Thyroid gland (tissue), 7 donors: ENCODE results near the gene PIAS4.

GRCh38 chr19:3367064-3367954 lies 926 bp downstream of the NFIC start:
- PRO-cap, 2 experiments = peak in 2 of 2 experiments; most common plus-strand start chr19:3367363 (in 2); most common minus-strand start chr19:3367201 (in 2)
- RAMPAGE, long total RNA, 5 experiments = no peak in any of the 5 experiments

DNA sequence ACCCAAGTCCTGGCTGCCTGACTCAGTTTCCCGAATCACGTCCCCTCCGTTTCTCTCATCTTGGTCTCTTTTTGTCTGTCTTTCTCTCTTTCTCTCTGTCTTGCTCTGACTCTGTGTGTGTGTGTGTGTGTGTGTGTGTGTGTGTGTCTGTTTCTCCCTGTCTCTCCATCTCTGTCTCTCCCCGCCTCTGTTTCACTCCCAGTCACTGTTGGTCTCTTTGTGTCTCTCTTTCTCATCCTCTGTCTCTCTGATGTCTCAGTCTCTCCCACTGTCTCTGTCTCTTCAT lies 2.4 kb downstream of the NFIC start:
- PRO-cap, 2 experiments = no peak in any of the 2 experiments
- RAMPAGE, long total RNA, 5 experiments = no peak in any of the 5 experiments

GRCh38 chr19:3375208-3376002 lies 9.0 kb downstream of the NFIC start:
- PRO-cap, 2 experiments = peak in 1 of 2 experiments; most common plus-strand start chr19:3375640 (in 1); most common minus-strand start chr19:3375416 (in 1)
- RAMPAGE, long total RNA, 5 experiments = no peak in any of the 5 experiments

- PRO-cap, 2 experiments = peak in 2 of 2 experiments; most common plus-strand start chr19:3388121 (in 1)
- RAMPAGE, long total RNA, 5 experiments = no peak in any of the 5 experiments
Observed at GRCh38 chr19:3387650-3388255, 21.4 kb downstream of the NFIC start.

DNA sequence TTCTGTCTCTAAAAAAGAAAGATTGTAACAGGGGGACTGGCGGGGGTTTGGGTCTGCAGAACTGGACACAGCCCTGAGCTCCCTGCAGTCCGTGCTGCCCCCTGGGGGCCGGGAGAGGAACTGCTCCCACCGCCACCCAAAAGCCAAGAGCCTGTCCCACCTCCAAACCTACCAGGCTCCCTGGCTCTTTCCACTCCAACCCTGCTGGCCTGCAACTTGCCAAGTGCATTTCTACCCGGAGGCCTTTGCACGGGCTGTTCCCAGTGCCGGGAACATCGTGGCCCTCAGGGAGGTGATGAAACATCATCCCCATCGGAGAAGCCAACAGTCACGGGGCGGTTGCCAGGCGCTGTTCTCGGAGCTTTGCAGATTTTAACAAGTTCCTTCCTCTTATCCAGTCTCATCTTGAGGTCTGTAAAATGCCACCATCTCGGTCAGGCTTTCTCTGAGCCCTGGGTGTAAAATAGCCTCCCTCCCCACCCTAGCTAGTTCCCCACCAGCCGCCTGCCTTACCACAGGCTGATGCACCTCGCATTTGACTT lies 50.7 kb downstream of the SMIM24 start:
- PRO-cap, 2 experiments = peak in 1 of 2 experiments; most common plus-strand start position 403 of the sequence (in 1)
- RAMPAGE, long total RNA, 5 experiments = no peak in any of the 5 experiments

DNA sequence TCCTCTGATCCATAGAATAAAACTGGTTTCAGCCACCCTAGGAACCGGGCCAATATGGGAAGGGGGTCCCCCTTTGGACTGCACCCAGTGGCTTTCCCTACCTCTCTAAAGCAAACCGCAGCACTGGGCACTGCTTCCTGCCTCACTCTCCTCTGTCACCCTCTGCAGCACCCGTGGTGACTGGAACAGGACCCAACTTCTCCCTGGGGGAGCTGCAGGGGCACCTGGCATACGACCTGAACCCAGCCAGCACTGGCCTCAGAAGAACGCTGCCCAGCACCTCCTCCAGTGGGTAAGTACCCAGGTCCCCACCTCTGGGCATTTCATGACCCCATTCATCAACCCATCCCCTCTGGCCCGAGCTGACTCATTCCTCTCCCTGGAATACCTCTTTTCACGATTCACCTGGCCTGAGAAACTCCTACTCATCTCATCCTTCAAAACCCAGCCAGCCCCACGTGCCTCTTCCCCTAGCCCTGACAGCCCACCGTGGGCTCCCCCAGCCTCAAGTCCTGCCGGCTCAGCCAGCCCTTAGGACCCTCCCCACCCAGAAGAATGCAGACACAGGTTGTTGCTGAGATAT lies 46.1 kb downstream of the SMIM24 start:
- PRO-cap, 2 experiments = no peak in any of the 2 experiments
- RAMPAGE, long total RNA, 5 experiments = no peak in any of the 5 experiments

- PRO-cap, 2 experiments = no peak in any of the 2 experiments
- RAMPAGE, long total RNA, 5 experiments = start-site peak on the plus strand in 1 of 5 experiments, at chr19:3468569-3468713 at its widest, 22 reads per replicate
Observed at GRCh38 chr19:3468459-3469383, 11.6 kb downstream of the SMIM24 start.

DNA sequence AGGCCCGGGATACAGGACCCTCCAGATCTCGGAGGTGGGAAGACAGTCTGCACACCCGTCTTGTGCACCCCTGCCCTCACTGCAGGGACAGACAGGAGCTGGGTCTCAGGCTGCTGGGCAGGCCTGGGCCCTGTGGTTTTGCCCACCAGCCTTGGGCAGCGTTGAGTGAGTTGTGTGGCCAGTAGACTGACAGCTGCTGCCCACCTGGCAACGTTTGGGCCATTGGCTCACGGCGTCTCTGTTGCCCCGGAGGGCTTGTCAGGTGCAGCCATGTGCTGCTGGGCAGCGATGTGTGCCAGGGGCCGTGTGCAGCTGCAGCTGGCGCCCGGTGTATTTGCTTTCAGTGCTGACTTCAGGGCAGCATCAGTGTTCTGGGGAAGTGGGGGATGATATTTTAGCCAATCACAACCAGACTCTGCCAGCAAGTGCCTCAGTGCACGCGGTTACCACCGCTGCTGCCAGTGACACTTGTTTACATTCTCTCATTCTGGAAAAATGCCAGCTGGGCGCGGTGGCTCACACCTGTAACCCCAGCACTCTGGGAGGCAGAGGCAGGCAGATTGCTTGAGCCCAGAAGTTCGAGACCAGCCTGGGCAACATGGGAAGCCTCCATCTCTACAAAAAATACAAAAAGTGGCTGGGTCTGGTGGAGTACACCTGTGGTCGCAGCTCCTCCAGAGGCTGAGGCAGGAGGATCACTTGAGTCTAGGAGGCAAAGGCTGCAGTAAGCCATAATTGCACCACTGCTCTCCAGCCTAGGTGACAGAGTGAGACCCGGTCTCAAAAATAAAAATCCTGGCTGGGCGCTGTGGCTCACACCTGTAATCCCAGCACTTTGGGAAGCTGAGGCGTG lies 10.7 kb downstream of the FZR1 start:
- PRO-cap, 2 experiments = no peak in any of the 2 experiments
- RAMPAGE, long total RNA, 5 experiments = no peak in any of the 5 experiments

GRCh38 chr19:3577840-3578338 lies 5.1 kb downstream of the HMG20B start:
- PRO-cap, 2 experiments = no peak in any of the 2 experiments
- RAMPAGE, long total RNA, 5 experiments = no peak in any of the 5 experiments

GRCh38 chr19:3608085-3609115 lies 1.7 kb upstream of the TBXA2R start:
- PRO-cap, 2 experiments = peak in 1 of 2 experiments; most common minus-strand start chr19:3608710 (in 1)
- RAMPAGE, long total RNA, 5 experiments = no peak in any of the 5 experiments

- PRO-cap, 2 experiments = no peak in any of the 2 experiments
- RAMPAGE, long total RNA, 5 experiments = no peak in any of the 5 experiments
Observed at GRCh38 chr19:3644006-3644575, 17.5 kb upstream of the CACTIN start.

DNA sequence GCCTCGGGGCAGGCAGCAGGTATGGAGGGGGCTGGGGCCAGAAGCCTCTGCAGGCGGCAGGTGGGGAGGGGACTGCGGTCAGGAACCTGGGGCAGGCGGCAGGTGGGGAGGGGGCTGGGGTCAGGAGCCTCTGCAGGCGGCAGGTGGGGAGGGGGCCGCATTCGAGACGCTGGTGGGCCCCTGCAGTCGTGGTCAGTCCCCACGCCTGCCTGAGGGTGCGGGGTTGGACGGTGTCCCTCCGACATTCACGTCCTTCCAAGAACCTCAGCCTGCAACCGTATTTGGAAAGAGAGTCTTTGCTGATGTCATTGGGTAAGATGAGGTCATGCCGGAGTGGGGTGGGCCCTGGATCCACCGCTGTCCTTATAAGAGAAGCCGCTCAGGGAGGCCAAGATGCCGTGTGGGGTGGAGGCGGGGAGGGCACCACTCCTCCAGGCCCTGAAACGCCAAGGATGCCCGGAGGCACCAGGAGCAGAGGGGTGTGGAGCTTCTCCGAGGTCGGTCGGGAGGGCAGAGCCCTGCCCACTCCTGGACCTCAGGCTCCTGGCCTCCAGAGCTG lies 30.2 kb downstream of the PIP5K1C start:
- PRO-cap, 2 experiments = peak in 2 of 2 experiments; most common plus-strand start position 396 of the sequence (in 2); most common minus-strand start position 247 of the sequence (in 1)
- RAMPAGE, long total RNA, 5 experiments = no peak in any of the 5 experiments

DNA sequence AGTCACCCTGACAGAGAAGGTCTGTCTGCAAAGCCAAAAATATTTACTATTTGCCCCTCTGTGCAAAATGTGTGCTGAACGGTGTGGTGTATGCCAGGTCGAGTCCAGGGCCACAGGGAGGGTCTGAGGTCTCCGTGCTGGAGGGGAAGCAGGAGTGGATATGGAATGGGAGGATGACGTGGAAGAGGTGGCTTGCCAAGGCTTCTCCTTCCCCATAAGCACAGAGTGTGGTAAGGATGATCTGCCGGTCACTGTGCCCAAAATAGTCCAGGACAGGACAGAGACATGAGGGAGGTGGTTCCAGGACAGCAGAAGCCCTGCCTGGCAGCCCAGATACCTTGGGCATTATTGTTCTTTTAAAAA lies 10.1 kb downstream of the NMRK2 start:
- PRO-cap, 2 experiments = no peak in any of the 2 experiments
- RAMPAGE, long total RNA, 5 experiments = no peak in any of the 5 experiments

DNA sequence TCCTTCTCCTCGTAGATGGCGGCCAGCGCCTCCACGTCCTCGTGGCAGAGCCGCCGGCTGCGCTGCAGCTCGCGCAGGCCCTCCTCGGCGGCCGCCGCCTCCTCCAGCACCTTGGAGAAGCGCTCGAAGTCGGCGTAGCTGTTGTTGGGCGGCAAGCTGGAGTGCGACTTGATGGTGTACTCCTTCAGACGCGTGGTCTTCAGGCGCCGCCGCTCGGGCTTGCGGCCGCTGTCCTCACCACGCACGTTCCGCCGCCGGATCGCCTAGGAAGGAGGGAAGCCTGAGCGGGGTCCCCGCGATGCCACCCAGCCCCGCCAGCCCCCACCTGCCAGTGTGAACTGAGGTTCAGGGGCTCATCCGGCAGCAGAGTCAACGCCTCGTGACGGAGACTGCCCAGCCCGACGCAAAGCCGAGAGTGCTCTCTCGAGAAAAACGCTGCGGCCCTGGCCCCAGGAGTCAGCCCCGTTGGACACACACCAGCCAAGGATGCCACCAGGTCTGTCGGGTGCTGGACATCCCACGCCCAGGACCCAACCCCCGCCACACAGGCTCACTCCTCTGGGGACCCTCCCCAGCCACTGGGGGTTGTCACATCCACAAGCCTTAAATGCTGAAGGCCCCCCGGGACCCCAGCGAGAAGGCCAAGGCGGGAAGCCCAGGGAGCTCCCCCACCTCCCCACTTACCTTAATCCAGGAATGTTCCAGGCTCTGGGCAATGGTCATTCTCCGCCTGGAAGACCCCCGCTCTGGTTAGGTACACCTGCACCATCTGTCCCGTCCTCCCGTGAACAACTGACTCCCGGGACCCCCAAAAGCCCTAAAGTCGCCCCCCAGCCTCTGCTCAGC lies 11.3 kb downstream of the DAPK3 start:
- PRO-cap, 2 experiments = no peak in any of the 2 experiments
- RAMPAGE, long total RNA, 5 experiments = no peak in any of the 5 experiments

DNA sequence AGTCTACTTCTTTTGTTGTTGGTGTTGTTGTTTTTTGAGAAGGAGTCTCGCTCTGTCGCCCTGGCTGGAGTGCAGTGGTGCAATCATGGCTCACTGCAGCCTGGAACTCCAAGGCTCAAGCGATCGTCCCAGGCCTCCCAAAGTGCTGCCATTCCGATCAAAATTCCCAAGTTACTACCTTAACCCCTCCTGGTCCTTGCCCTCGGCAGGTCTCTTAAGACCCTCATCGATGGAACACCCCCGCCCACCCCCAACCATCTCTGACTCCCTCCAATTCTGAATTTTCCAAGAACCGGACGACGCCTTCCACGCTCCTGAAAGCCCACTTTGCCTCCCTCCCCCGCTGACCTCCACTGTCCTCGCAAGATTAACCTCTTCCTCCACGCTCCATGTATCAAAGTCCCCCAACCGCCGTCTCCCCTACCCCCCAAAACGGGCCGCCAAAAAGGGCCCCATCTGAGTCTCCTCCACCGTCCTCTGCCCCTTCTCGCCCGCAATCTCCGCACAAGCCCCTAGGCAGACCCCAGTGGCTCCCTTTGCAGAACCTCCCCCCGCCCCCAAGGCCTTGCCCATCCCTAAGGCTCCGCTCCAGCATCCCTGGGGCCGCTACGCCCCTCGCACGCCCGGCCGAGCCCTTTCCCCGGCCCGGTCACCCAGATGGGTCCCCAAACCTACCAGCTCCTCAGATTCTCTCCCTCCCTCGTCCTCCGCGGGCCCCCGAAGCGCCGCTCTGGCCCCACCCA lies 482 bp downstream of the DAPK3 start:
- PRO-cap, 2 experiments = no peak in any of the 2 experiments
- RAMPAGE, long total RNA, 5 experiments = no peak in any of the 5 experiments

GRCh38 chr19:3979172-3980237 lies 5.8 kb downstream of the EEF2 start:
- PRO-cap, 2 experiments = no peak in any of the 2 experiments
- RAMPAGE, long total RNA, 5 experiments = start-site peak on the minus strand in 1 of 5 experiments, at chr19:3979881-3979916 at its widest, 96 reads per replicate

DNA sequence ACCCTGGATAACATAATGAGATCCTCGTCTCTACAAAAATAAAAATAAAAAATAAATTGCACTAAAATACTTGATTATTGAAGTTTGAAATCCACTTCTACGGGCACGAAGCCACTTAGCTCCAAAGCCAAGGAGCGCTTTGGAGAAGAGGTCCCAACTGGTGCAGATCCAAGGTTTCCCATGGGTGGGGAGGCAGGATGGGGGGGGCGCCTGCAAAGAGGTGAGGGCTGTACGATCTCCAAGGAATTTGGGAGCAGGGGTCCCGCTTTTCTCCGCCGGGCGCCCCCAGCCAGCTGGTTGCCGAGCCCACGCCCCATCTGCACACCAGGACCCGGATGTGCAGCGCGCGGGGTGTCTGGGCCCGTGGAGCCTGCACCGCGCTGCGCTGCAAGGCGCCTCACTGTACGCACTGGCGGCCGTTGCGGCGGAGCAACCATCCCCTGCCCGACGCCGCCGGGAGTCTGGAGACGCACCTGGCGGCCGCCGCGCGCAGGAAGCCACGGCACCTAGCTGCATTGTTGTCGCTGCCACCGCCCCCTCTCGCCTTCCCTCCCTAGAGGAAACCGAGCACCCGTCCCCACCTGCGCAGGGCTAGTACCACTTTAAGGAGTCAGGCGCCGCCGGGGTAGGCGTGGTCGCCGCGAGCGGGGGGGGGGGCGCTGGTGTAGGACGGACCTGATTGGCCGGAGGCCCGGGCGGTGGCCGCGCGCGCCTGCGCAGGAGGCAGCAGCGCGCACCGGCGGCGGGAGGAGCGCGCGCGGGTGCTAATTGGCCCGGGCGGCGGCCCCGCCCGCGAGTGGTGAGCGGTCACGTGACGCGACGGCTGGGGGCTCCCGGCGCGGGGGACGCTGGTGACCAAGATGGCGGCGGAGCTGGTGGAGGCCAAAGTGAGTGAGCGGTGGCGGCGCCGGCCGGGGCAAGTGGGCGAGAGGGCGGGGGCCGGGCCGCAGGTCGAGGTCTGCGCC lies at the start of gene PIAS4:
Gene PIAS4, plus strand, starts transcription at position 836 of the 965 bp plus-strand sequence.
- PRO-cap, 2 experiments = peak in 2 of 2 experiments; most common plus-strand start position 858 of the sequence (in 2); most common minus-strand start position 565 of the sequence (in 1)
- RAMPAGE, long total RNA, 5 experiments = start-site peak on the plus strand in 5 of 5 experiments, centred at positions 823 to 854 of the sequence, 45 to 378 reads per replicate

- PRO-cap, 2 experiments = no peak in any of the 2 experiments
- RAMPAGE, long total RNA, 5 experiments = no peak in any of the 5 experiments
Observed at GRCh38 chr19:4032816-4033300, 25.3 kb downstream of the PIAS4 start.

GRCh38 chr19:4062624-4063564 lies 3.8 kb downstream of the ZBTB7A start:
- PRO-cap, 2 experiments = no peak in any of the 2 experiments
- RAMPAGE, long total RNA, 5 experiments = no peak in any of the 5 experiments

GRCh38 chr19:4078359-4078943 lies 11.8 kb upstream of the ZBTB7A start:
- PRO-cap, 2 experiments = peak in 2 of 2 experiments; most common plus-strand start chr19:4078508 (in 1); most common minus-strand start chr19:4078483 (in 1)
- RAMPAGE, long total RNA, 5 experiments = no peak in any of the 5 experiments